Cardiac muscle cell (in vitro differentiated cells and primary cell): ENCODE data around the gene CCT5.

GRCh38 chr5:6713789-6714849 lies 887 bp downstream of the TENT4A start:
- RAMPAGE, long total RNA: no peak
- RRBS: 3% methylated on average over 75 of the region's 175 CpGs

- RAMPAGE, long total RNA: no peak
- RRBS: no CpG with 5 or more reads among the region's 5 CpGs
Measured at GRCh38 chr5:6730429-6730648, 17.1 kb downstream of the TENT4A start.

GRCh38 chr5:6748017-6748734 lies 34.9 kb downstream of the TENT4A start:
- RAMPAGE, long total RNA: no peak
- RRBS: no CpG with 5 or more reads among the region's 19 CpGs

GRCh38 chr5:7396530-7397023 lies 639 bp downstream of the ADCY2 start:
- RAMPAGE, long total RNA: no peak
- RRBS: 2% methylated on average over 17 of the region's 40 CpGs

DNA sequence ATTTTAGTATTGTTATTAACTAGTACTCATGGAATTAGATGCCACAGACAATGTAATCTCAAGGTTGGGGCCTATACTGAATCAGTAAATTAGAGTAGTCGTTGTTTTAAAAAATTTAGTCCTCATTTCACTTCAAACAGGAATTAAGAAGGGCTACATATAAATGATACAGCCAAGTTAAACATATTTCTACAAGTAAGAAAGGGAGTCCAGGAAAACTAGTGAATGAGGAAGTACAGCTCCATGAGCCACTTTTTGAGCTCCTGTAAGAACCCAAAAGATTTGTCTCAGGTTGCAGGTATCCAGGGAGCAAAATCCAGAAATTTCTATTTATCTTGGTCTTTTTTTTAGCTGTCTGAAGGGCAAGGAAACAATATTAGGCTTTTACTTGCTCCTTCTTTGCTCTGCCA lies 200.8 kb downstream of the ADCY2 start:
- RAMPAGE, long total RNA: no peak
- RRBS: no CpG with 5 or more reads among the region's 1 CpG

GRCh38 chr5:7850203-7850650 lies 706 bp downstream of the CFAP90 start:
- RAMPAGE, long total RNA: no peak
- RRBS: no CpG with 5 or more reads among the region's 21 CpGs

DNA sequence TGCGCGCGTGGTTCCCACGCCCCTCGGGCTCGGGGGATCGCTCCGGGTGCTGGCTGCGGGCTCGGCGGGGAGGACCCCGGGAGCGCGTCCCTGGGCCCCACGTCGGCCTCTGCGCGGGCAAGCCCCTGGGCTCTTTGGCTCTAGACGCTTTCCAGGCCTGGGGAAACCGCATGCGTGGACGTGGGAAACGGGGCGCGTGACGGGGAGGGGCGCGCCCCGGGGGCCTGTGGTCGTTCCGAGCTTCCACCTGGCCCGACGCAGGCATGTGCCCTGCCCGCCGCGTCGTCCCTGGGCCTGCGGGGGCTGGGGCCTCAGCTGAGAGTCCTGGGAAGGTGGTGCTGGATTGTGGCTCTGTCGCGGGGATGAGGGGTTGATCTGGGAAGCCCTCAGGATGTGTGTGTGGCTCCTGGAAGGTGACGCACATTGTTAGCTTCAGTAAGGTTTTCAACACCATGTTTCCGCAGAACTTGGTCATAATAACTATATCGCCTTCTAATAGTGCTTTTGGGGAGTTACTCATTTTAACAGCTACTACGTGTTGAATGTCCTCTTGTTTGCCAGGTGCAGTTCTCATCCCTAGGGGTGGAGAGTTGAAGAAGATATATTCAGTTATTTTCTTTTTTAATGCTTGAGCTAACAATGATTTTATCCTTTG lies 589.0 kb downstream of the MTRR start:
- RAMPAGE, long total RNA: no peak
- RRBS: 10% methylated on average over 5 of the region's 44 CpGs

DNA sequence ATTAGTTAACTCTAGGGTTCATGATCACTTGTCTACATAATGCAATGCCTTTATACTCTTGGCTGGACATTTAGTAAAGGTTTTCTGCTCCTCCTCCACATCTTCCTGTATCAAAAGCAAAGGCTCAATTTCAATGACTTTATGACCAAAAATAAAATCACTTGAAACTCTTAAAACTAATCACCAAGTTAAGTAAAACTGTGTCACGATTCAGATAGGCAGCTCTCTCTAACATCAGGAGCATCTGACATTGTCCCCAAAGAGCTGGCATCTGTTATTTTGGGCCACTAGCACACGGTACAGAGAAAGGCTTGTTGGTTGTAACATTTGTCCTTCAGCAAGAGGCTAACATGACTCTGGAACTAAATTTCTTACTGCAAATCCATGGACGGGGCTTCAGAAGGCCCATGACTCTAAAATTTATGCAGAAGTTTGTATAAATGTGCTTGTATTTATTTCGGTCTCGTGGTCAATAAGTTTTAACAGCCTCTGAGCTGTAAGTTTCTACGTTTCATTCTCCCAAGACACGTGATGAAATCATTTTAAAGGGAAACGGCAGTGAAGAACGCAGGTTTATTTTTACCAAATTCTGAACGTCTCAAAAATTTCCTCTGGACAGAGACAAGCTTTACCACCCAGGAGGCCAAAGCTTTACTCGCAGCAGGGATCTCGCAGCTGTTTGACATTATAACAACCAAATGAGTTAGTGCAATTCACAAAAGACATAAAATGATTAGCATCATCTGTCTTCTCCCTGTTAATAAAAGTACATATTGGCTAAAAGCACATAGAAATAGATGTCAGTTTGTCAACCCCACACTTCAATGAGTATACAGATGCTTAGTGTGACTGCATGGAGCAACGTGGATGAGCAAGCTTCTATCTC lies 2.8 kb downstream of the SEMA5A start:
- RAMPAGE, long total RNA: no peak
- RRBS: no CpG with 5 or more reads among the region's 13 CpGs

GRCh38 chr5:9903680-9904066 lies 273.5 kb upstream of the TAS2R1 start:
- RAMPAGE, long total RNA: no peak

DNA sequence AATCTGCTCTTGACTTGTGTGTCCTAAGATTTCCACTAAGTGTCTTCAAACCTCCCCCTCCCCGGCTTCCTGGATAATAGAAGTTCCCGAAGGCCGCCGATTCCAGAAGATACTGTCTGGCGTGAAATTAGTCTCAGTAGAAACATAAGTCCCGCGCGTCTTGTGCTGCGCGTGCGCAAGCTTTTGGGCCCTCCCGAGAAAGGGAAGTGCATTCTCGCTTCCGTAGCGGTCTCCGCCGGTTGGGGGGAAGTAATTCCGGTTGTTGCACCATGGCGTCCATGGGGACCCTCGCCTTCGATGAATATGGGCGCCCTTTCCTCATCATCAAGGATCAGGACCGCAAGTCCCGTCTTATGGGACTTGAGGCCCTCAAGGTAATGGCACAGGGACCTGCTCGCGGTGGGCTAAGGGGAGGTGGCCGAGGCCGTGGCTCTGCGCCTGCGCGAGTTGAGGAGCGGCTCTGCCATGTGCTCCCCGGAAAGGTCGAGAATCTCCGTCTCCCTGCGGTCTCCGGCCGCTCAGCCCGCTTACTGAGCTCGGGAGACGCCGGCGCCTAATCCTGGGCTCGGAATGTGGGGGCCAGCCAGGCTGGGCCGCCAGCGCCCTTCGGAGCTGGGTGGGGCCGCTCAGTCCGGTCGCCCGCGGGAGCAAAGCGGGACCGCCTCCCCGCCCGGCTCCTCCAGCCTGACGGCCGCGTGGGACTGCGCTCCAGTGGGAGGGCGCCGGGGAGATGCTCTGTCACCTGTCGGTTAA lies at the start of gene CCT5:
TSS of gene CCT5 (plus strand) at position 209 of the 753 bp plus-strand sequence.
- RAMPAGE, long total RNA: start-site peak on the plus strand centred at position 217 of the sequence, 91 bp wide, 8,433 and 5,700 reads in 2 replicates
- RRBS: 2% methylated on average over 24 of the region's 63 CpGs

- RAMPAGE, long total RNA: no peak
- RRBS: no CpG with 5 or more reads among the region's 18 CpGs
Measured at GRCh38 chr5:10255230-10256178, 5.4 kb downstream of the CCT5 start.

DNA sequence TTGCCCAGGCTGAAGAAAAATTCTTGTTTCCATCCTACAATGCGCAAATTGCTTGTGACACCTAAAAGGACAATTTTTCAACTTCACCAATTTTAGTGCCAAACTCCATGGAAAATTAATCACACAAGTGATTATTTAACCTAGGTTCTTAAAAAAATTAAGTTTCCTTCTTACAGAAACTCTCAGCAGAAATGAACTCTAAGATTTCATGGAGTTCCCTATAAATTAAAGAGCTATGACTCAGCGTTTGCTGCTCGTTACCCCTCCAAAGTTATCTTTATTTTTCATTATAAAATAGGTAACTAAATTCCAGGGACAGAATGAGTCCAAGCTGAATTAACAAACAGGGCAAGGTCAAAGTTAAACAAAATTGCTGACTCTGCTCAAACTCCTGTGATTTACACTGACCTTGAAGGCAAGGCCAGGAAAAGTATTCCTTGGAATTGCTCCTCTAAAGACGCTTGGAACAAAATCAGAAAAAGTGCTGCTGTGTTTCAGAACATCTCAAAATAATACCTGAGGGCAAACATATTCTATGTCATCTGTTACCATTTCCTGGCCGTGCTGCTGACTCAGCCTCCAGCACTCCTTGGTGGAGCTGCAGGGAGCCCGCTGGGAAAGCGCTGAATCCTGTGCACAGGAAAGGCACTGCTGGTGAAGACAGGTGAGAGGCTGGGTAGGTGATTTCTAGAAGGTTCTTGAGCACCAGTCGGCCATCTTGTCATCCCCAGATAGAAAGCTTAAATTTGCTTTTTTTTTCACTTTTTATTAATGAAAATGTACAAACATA lies 2.5 kb upstream of the CMBL start:
- RAMPAGE, long total RNA: no peak
- RRBS: no CpG with 5 or more reads among the region's 8 CpGs

DNA sequence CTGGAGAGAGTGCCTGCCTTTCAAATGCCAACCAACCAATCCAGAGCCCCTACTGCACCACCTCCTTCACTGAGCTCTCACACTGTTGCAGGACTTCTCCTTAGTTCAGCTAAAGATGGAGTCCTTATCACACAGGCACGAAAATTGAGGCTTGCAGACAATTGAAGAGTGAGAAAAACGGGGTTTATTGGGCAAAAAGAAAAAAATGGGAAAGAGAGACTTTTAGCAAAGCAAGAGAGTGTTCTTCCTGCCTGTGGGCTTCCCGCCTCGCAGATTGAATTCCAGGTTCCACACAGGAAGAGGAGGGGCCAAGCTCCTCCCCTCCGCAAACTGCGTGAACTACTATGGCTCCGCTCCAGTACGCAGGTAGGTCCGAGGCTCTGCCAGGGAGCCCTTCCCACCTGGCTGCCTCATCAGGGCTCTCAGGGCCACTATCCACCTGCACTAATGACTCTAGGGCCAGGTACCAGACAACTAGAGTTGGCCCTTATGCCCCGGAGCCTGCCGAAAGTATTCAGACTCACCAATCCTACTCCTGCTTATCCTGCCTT lies 8.4 kb upstream of the CMBL start:
- RAMPAGE, long total RNA: no peak
- RRBS: no CpG with 5 or more reads among the region's 11 CpGs

DNA sequence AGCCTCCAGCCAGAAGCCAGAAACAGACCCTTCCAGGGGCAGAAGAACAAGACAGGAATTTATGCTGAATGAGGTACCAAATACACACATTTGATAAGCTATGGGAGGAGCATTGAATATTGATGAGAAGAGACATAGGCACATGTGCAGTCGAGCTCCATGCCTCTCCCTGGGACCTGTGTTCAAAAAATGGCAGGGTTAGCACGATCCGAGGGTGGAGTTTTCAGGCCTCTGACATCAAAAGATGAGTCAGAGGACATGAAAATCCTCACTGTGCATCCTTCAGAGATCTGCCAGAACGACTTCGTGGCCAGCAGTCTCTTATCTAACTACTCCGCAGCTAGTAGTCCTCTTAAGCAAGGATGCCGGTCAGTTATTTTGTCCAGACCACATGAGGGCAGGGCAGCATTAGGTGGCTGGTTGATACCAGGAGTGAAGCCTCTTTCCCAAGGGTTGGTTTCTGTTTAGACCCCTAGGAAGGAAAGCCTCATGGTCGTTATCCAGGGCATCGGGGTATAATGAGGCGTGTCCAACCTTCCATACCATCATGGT lies 11.6 kb upstream of the CMBL start:
- RAMPAGE, long total RNA: no peak
- RRBS: no CpG with 5 or more reads among the region's 10 CpGs

DNA sequence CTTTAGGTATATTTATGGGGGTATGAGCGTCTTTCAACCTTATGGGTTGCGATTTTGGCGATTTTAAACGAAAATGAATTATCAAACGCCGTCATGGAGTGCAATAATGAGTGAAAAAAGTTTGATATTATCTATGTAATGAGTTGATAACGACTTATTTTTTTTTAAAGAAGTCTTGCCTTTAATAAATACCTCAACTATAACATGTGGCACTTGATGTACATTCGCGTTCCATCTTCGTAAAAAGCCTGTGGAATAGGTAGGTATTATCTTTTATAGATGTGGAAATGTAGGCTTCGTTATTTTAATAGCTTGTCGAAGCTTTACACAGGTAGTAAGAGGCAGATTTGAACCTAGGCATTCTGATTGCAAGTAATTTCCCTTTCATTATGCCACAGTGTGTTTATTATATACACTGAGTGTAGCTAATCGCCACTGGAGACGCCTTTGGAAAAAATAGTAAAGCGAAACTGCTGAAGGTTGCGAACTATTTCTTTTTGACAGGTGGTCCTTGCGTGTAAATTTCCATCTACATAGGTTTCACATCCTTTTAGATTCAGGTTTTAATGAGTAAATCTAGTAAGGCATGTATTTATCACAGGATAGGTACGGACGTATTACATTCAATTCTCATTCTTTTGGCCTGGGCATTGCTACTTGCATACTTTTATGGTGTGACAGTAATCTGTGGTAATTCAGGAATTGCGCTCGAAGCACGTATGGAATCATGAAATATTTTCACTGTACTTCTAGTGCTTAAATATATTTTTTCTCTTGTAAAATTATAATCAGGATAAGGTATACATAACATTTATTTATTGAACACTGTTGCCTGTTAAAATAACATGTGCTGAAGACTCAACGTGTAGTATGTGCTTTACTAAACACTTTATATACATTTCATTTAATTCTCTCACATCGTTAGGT lies 1.6 kb downstream of the MARCHF6 start:
- RAMPAGE, long total RNA: no peak
- RRBS: no CpG with 5 or more reads among the region's 24 CpGs

DNA sequence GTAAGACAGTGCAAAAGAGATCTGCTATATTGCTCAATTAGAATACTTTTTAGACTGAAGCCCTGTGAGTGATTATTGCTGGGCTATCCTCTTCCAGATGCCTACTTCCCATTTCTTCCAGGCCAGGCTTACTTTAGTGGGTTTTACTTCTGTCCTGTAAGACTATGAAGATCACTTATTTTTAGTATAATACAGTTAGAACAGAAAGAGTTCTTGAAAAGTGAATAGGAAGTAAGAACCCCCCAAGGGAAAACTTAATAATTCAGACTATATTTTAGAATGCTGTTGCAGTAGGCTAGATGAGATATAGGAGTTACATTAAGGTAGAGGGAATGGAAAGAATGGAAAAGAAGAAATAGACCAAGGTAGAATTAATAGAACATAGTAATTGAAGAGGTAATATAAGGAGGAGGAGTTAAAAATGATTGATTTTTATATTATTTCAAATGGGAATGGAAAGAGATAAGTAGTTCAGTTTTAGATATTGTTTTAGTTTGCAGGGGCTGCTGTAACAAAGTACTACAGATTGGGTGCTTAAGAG lies 7.4 kb downstream of the MARCHF6 start:
- RAMPAGE, long total RNA: no peak

GRCh38 chr5:10457814-10458282 lies 16.2 kb downstream of the ROPN1L start:
- RAMPAGE, long total RNA: no peak
- RRBS: no CpG with 5 or more reads among the region's 9 CpGs

DNA sequence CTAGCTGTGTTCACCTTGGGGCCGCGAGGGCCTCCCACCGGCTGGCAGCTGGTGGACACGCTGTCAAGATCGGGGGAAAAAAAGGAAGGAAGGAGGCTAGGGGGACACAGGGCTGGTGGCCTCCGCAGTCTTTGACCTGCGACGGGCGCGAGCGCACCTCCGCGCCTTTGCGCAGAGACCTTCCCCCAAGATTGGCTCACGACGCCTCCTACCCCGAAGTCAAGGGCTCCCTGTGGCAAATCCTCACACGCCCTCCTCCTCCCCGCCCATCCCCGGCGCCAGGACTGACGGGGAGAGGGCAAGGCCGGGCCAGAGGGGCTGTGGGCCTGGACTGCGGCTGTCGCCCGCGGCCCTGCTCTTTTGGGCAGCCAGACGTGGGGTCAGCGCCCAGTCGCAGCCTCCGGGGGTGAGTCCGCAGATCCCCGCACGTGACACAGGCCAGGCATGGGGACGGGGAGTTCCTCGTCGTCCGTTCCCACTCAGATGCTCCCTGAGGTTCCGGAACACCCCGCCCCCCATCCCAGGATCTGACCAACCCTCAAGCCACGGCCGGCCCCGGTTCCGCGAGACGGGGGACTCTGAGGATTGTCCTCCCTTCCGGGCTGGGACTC lies 721 bp upstream of the ANKRD33B start:
- RAMPAGE, long total RNA: no peak
- RRBS: 1% methylated on average over 14 of the region's 47 CpGs

DNA sequence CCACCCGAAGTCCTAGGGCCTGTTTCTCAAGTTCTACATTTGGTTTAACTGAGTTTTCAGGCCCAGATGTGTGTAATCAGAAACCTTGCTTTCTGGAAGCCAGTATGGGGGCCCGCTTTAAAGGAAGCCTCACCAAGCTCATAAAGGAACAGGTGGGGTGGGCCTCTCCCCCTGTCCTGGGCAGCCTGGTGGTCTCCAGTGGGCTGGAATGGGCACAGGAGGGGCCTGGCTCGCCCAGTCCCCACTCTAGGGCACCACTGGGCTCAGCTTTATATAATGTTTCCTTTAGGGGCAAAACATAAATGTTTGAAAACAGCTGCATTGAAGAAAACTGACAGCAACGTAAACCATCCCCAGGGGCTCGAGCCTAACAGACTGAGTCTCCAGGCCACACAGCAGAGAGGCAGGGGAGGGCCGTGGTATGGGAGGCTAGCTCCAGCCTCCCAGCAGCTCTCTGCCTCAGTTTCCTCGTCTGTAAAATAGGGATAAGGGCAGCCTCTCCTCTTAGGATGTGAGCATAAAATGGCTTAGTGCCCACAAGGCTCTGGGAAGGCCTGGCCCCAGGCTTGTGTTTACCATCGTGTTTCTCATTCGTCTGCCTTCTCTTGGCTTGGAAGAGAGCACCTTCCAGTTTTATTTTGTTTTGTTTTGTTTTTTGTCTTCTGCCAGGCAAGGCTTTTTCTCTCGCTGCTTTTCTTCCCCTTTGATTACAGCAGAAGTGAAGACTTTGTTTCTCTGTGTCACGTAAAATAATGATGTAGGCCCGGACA lies 2.6 kb downstream of the ANKRD33B start:
- RAMPAGE, long total RNA: no peak
- RRBS: no CpG with 5 or more reads among the region's 12 CpGs

DNA sequence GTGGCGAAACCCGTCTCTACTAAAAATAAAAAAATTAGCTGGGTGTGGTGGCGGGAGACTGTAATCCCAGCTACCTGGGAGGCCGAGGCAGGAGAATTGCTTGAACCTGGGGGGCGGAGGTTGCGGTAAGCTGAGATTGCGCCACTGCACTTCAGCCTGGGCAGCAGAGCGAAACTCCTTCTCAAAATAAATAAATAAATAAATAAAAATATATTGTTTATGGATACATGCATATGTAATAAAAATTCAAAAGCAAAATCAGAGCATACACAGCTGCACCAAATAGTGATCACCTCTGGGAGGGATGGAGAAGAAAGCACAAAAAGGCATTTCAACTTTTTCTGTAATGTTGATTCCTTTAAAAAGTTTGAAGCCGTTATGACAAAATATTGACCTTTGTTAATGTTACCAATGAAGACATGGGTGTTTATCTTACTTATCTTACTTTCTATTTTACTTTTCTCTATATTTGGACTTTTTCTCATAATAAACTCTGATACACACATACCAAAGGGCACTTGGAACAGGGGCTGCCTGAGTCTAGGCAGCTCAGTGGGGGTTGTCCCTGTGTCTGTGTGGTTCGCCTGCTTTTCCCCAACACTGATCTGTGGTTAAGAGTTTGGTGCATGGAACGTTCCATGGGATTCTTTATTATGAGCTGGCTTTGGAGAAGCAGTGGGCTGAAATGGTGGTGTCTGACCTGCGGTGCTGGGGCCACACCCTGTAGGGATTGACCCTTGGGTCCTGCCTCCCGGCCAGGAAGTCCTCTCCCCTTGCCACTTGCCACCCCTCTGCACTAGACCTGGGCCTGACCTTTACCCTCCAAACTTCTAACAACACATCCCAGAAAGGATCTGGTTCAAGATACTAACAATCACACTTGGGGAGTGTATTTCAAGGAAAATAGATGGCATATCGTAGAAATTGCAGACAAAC lies 47.3 kb downstream of the ANKRD33B start:
- RAMPAGE, long total RNA: no peak
- RRBS: no CpG with 5 or more reads among the region's 14 CpGs